Ileum (tissue), 1 donor: ENCODE results near the gene BTG1.

DNA sequence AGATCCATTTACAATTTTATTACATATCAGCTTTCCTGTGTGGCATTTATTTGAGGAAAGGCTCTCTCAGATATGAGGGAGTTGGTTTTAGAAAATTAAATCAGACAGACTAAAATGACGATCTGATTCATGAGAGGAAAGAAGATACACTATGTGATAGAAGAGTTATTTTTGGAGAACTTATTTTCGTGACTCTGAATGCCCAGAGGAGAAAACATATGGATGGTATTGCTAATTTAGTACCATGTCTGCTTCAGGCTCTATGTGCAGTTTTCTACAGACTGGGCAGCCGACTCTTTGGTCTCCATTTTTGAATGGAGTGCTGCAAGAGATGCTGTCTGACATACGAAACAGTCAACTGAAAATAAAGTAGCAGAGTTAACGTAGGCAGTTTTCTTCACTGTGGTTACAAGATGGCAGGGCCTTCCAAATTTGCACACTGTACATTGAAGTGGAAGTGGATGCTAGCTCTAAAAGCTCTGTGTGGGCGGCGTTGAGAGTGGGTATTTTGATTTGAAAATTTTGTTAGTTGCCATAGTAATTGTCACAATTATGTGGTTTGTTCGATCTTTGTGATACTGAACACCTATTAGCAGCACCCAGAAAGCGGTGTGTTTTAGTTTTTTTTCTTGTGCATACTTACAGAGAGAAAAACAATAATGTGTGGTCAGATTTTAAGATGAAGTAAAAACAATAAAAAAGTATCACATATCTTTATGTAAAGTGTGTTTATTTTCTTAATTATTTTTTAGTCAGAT is 154.8 kb upstream of the ATP2B1 start:
- PRO-cap, result no peak

GRCh38 chr12:89919403-89919972 is 210.8 kb upstream of the ATP2B1 start:
- PRO-cap, result unidirectional peak, minus-strand start at chr12:89919472

GRCh38 chr12:90501798-90502154 is 453.2 kb downstream of the CCER1 start:
- PRO-cap, result no peak

DNA sequence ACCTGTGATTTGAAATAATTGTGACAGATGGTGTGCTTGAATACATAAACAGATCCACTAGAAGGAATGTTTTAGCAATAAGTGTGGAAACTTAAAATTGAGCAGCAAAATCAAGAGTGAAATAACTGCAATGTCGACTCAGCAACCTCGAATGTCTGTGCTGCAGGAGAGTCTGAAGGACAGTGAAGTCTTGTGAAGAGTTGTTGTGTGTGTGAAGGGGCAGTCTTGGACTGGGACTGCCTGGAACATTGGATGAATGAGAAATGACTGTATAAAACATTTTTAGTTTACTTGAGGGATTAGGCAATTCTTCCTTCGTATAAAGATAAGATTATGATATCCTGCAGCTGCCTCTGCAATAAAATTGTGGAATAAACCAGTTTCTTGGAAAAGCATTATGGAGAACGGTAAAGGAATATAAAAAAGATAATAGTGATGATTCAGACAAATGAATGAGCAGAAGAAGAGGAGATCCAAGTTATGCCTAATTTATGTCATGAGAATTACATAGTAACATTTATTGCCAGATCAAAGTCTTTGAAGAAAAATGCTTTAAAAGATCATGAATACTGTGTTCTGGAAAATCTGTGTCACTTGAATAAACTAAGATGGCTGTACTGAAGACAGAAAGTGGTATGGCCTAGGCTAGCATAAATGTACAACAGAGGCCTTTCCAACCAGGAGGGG is 30.9 kb upstream of the LUM start:
- PRO-cap, result no peak

DNA sequence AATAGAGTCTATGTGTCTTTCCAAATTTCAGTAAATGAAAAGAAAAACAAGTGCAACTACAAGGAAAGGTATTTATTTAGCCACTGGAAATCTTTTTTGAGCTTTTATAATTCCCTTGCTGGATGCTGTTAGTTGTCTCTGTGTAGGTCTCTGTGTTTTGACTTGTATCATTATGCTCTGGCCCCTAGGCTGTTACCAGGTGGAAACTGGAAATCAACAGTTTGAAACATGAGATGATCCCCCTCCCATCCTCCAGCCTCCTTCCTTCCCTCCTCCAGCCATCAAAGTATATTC is 890 bp upstream of the DCN start:
- PRO-cap, result no peak

DNA sequence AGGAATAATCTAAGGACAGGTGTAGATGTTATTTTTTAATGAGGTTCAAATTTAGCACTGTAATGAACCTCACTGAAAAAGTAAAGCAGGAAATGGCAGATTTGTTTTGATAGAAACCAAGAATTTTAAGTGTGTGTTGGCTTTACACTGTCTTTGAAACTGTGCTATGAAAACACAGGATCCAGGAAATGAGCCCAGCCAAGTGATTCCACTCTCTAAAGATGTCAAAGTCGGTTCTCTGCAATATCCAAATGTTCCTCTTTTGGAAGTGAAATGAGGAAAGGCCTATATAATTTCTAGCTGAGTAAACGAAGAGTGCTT is 367.2 kb downstream of the BTG1 start:
- PRO-cap, result no peak

- PRO-cap, result no peak
Measured at GRCh38 chr12:91978090-91978478, 167.6 kb downstream of the BTG1 start.

- PRO-cap, result no peak
Measured at GRCh38 chr12:92047295-92047832, 98.3 kb downstream of the BTG1 start.

DNA sequence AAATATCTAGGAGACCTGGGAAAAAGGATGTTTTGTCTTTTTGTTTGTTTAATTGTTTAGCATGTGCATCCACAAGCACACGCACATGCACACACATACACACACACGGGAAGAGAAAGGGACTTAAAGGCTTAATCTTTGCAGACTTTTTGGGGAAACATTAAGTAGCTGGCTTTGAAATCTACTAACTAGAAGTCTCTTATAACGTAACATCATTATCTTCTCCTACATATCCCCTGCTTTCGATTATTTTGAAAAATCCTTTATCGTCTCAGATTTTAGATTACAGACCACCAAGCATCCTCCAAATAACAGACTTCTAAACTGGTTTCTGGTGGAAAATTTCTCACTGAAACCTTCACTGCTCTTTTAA is 37.5 kb downstream of the BTG1 start:
- PRO-cap, result no peak

GRCh38 chr12:92134357-92135334 is 11.0 kb downstream of the BTG1 start:
- PRO-cap, result no peak

DNA sequence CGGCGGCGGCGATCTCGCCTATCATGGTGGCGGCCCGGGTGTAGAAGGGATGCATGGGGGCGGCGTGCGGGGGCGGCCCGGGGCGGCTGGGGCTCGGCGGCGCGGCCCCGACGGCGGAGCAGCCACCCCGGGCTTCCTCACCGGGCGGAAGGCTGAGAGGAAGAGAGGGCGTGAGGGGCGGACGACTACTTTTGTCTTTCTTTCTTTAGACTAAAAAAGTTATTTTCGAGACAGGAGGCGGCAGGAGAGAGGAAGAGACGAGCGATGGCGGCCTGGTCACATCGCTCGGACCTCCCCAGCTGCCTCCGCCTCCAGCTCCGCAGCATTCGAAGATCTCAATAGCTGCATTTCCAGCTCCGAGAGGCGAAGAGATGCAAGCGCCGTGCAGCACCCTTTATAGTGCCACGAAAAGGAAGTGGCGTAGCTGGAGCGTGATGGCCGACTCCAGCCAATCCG is at the start of gene BTG1:
TSS of gene BTG1 (minus strand) at position 366 of the 456 bp plus-strand sequence.
- PRO-cap, result bidirectional peak, plus-strand start outside the sequence, minus-strand start at position 365 of the sequence

GRCh38 chr12:92362688-92363162 is 217.1 kb upstream of the BTG1 start:
- PRO-cap, result no peak

- PRO-cap, result no peak
Measured at GRCh38 chr12:92504456-92505204, 198.2 kb upstream of the PLEKHG7 start.

GRCh38 chr12:92561111-92561370 is 141.7 kb upstream of the PLEKHG7 start:
- PRO-cap, result no peak

- PRO-cap, result no peak
Measured at GRCh38 chr12:92602620-92603046, 100.2 kb upstream of the PLEKHG7 start.

DNA sequence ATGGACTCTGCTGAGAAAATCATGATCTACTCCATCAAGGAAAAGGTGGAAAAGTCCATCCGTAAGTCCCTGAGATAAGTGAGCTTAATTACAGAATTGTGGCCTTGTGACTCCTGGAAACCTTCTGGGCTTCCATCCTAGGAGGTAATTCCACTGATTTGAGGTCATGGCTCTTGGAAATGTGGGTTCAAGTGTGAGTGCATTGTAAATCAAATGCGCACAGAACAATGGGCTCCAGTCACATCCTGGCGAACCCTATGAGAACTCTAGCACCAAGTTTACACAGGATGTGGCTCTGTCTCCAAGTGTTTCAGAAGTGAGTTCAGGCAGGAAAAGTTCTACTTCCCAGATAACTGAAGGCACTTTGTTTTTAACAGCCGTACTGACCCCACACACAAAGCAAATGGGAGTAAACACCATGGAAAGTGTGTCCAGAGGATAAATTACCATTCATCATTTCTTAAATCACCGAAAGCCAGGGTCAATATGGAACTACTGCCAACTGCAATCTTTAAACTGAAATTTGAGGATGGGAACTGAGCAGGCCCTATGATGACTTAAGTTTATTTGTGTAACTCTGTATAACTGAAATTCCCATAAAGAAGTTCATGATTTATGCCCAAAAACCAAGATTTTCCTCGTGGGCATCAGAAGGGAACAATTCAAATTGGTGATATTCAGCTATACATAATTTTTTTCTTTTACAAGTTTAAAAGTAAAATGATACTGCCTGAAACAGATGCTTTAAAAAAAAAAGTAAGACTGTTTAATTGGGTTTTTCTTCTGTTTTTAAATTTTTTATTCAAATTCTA is 51.6 kb downstream of the PLEKHG7 start:
- PRO-cap, result no peak

DNA sequence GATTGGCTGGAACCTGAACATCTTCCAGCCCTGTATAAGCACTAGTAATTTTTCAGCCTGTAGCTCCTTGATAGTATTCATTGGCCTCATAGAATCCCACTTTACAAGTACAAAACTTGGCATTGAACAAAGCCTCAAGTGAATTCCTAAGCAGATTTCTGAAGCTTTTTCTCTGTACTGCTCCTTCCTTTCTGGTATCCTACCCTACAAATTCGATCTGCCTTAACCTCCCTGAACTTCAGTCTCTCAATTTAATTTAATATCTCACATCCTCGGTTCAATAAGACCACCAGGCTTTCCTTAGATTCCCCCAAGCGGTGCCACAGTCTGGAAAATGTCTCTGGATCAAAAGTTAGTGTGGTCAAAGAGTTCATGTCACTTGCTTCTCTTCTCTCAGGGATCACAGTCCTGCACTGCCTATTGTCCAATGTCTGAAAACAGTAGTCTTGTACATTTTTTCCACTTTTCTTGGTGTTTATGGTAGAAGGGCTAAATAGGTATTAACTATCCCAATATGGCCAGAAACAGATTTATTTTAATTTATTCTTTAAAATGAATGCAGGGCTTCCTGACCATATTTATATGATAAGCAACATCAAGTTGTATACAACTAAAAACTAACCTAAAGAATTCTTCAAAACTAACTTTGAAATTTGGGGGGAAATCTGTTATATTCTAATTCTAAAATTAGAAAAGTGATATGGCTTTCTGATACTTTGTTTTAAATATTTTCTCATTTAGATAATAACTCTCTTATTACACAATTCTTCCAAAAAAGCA is 111.0 kb downstream of the EEA1 start:
- PRO-cap, result no peak

GRCh38 chr12:92820410-92820788 is 108.7 kb downstream of the EEA1 start:
- PRO-cap, result no peak

DNA sequence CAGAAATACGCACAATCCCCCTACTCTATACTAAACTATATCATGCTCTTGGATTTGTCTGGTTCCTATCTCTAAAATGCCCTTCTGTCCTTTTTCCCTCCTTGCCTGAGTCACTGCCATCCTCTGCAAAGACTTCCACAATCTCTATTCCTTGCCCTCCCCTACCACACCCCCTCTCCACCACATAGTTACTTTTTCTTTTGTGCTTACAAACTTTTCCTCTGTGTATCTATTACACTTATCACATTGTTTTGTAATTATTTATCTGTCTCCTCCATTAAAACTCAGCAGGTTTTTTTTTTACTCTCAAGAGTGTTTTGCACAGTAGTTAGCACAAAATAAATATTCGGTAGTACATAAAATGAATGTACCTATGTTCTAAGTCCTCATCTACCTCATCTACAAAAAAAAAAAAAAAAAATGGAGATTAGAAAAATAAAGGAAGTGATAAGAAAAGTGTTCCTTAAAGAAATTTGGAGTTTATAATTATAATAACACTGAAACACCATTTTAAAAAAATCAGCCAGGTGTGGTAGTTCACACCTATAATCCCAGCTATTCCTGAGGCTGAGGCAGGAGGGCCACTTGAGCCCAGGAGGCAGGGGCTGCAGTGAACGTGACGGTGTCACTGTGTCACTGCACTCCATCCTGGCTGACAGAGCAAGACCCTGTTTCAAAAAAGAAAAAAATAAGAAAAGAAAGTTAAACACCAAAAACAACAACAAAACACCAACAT is 5.5 kb downstream of the EEA1 start:
- PRO-cap, result no peak

DNA sequence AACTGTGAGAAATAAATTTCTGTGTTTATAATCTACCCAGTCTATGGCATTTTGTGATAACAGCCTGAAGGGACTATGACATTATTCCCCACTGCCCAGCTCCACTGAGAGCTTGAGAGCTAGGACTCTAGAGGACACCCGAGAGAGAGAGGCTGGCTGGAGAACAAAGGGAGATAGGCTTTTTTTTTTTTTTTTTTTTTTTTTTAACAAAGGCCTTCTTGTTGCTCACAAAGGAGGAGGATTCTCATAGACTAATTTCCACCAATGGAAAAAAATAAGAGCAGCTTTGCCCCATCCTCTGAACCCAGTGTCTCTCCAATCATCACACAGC is 87.9 kb upstream of the EEA1 start:
- PRO-cap, result no peak